REH cell (cell line): ENCODE measurements around a stretch of chr17.

GRCh38 chr17:77313038-77313721 lies 31.9 kb downstream of the SEPTIN9 start:
- PRO-cap = no peak

DNA sequence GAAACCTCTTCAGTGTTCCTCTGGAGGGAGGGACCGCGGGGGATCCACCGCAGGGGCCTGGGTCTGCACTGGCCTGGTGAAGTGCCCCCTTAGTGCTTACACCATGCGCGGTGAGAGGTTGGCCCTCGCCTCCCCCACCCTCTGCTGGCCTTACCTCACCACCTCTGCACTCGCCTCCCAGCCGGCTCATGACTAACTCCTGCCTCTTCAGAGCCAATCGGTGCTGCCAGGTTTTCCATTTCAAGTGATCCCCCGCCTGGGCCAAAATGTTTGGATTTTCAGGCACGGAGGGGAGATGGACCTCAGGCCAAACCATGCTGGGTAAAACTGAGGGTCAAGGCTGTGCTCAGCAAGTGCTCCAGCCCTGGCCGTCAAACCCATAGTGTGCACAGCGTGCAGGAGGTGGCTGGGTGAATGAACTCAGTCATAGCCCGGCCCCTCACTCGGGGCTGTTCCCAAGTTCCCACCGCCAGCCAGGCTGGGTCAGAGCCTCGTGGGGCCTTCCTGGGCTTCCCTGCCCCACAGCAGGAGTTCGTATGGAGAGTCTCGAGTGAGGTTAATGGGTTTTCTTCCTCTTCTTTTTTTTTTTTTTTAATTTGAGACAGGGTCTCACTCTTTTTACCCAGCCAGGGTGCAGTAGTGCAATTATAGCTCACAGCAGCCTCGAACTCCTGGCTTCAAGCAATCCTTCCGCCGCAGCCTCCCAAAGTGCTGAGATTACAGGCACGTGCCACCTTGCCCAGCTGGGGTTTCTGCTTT lies 35.0 kb downstream of the SEPTIN9 start:
- PRO-cap = no peak

- PRO-cap = no peak
Measured at GRCh38 chr17:77322391-77322718, 41.1 kb downstream of the SEPTIN9 start.

GRCh38 chr17:77370786-77371226 lies 89.5 kb downstream of the SEPTIN9 start:
- PRO-cap = no peak

GRCh38 chr17:77372731-77373718 lies 91.7 kb downstream of the SEPTIN9 start:
- PRO-cap = bidirectional peak, plus-strand start at chr17:77373119, minus-strand start at chr17:77372932; bidirectional peak, plus-strand start at chr17:77373337, minus-strand start at chr17:77373199

- PRO-cap = no peak
Measured at GRCh38 chr17:77385721-77386820, 104.8 kb downstream of the SEPTIN9 start.

DNA sequence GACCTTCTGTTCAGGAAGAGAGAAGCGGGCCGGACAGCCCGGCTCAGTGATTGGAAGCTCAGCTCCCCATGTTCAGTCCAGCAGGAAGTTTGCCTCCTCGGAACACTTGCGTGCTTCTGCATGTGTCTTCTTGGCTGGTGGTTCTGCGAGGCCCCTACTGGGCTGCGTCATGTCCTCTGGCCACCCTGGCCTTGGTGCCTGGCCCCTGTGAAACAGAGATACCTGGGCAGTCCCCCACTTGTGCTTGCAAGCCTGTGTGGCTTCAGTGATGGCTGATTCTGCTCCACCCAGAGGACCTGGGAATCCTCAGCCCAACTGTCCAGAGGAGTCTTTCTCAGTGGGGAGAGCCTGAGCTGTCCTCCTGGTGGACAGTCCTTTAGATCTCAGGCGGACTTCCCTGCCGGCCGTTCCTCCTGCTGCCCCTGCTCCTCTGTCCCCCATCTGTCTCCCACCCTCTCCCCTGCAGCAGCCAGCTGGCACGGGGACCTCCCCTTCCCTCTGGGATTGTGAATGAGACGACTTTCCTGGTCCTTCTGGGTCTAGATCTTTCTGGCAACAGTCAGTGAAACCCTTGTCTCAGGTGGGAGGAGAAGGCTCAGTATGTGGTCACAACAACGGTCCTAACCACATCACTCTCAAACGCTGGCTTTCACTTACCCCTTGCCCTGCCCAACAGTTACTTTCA lies 139.1 kb downstream of the SEPTIN9 start:
- PRO-cap = no peak

GRCh38 chr17:77450297-77451201 lies 169.2 kb downstream of the SEPTIN9 start:
- PRO-cap = no peak

DNA sequence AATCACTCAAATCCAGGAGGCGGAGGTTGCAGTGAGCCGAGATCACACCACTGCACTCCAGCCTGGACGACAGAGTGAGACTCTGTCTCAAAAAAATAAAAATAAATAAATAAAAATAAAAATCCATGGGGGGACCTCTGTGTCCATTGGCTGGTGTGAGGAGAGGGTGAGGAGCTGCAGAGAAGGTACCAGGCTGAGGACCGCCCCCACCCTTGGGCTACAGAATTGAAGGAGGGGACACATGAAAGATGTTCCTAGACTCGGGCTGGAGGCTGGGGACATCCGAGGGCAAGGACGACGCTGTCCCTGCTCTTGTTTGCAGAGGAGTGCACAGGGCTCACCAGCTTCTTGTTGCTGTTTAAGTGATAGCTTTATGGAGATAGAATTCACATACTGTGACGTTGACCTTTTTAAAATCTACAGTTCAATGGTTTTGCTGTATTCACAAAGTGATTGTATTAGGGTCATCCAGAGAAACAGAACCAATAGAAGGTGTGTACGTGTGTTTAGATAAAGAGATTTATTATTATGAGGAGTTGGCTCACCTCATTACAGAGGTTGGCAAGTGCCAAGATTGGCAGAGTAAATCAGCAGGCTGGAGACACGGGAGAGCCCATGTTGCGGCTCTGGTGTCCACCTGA lies 180.0 kb downstream of the SEPTIN9 start:
- PRO-cap = unidirectional peak, plus-strand start at position 580 of the sequence

GRCh38 chr17:77645176-77646094 lies 313.1 kb upstream of the TNRC6C start:
- PRO-cap = no peak

- PRO-cap = no peak
Measured at GRCh38 chr17:77677516-77678158, 280.9 kb upstream of the TNRC6C start.

DNA sequence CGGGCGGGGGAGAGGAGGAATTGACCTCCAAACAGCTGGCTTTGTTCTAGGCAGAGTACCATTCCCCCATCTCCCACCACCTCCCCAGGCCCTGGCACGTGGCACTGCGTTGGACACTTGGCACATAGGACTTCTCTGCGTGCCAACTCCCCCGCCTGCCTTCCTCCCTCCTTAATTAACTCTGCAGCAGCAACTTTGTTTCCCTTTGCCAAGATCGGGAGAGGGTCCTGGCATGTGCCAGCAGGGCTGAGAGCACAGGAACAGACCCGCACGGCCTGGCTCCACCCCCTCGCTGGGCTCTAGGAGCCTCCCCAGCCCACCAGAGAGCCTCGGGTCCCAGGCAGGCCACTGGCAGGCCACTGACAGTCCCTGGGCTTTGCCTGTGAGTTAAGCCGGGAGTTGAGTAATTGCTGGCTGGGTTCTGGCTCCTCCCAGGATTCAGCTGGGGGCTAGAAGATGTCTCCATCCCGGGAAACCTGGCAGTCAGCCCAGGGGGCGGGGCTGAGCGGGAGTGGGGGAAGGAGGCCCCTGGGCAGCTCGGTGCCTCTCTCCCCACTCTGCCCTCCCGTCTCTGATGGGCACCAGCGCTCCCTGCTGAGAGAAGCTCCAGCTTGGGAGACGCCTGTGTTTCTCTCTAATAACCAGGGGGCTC lies 224.0 kb upstream of the TNRC6C start:
- PRO-cap = no peak

GRCh38 chr17:77810443-77810912 lies 148.0 kb upstream of the TNRC6C start:
- PRO-cap = no peak

DNA sequence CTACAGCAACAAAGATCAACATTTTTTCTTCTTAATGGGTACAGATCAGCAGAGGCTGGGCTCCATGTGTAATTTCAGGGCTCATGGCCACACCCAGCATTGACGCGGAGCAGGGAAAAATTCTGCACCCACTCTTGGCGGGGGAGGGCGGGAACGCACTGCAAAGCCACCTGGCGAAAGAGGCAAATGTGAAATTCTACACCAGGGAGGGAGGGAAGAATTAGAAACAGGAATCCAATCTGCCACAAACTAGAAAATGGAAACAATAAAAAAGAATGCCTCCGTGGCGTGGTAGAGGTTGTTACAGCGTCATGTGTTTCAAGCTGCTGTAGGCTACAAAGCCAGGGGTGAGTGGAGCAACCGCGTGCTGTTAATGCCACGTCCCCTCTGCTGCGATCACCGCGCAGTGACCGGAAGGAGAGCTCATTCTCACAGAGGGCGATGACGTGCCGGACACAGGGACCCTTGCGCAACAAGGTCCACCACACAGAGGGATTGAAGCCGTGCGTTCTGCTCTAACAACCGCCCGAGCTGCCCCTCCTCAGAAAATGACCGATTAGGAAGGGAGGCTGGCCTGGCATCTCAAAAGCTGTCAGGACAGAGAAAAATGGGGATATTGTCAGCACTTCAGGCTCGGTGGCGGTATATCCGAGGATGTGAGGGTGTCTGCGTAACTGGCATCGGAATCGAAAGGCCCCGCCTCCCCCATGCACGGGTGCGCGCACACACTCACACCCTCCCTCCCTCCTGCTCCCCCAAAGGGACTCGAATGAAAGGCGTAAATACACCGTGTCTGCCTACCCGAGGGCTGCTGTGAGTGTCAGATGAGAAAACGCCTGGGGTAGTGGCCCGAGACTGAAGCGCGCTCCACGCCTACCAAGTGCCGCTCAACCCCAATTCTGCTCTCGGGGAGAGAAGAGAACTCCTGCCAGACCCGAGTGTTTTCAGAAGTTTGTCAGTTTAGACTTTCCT lies 70.9 kb upstream of the TNRC6C start:
- PRO-cap = no peak

DNA sequence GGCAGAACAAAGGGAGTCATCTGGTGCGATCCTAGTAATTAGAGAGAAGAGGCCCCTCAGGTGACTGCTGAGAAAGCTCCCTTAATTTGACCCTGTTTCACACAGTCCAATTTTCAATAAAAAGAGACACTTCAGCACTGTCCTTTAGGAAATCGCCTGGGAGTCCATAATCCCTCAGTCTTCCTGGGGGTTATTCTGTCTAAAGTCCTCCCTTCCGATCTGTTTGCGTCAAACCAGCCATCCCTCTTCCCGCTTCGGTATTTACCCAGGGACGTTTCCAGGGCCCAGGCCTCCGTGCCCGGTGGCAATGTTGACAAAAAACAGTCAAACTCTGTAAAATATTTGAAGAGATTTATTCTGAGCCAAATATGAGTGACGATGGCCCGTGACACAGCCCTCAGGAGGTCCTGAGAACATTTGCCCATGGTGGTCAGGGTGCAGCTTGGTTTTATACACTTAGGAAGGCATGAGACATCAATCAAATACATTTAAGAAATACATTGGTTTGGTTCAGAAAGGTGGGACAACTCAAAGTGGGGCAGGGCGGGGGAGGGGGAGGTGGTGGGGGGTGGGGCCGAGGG lies 23.2 kb upstream of the TNRC6C start:
- PRO-cap = no peak

- PRO-cap = no peak
Measured at GRCh38 chr17:77948779-77949189, 9.7 kb upstream of the TNRC6C start.

GRCh38 chr17:77974427-77974923 lies 16.0 kb downstream of the TNRC6C start:
- PRO-cap = no peak

DNA sequence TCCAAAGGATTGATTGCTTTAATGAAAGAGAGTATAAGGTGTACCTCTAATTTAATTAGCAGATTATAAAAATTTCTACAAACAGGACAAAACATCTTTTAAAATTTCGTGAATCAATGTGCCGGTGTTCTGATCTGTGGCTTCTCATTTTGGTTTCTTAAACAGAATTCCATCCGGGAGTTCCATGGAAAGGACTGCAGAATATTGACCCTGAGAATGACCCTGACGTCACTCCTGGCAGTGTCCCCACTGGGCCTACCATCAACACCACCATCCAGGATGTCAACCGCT lies 35.2 kb downstream of the TMC6 start:
- PRO-cap = no peak

- PRO-cap = no peak
Measured at GRCh38 chr17:78112269-78112827, 16.2 kb downstream of the TMC6 start.

DNA sequence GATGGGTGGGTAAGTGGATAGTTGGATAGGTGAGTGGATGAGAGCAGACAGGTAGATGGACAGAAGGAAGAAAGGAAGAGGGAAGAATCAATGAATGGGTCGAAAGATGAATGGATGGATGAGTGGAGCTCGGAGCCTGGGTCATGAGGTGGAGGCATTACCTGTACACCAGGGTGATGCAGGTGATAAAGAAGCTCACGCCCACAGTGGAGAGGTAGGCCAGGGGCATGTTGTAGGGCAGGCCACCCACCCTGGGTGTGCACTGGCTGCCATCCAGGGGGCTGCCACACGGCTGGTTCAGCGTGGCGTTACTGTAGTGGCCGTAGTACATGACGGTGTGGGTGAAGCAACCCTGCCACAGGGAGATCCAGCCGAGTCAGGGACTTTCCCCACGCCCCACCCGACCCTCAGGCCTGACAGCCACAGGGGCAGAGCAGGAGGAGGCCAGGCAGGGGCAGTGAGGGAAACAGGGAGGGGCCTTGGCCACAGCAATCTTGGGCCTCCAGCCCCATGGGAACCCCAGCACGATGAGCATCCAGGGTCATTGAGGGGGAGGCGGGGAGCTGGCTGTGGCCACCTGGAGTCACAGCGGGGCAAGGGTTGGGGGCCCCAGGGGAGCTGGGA lies 4.6 kb downstream of the TMC6 start:
- PRO-cap = no peak